ENCODE measurements around the genes ATL2 and MORN2.

GRCh38 chr2:37357508-37357984 is 13.1 kb downstream of the QPCT start:
- RRBS: no CpG with 5 or more reads among the region's 4 CpGs

DNA sequence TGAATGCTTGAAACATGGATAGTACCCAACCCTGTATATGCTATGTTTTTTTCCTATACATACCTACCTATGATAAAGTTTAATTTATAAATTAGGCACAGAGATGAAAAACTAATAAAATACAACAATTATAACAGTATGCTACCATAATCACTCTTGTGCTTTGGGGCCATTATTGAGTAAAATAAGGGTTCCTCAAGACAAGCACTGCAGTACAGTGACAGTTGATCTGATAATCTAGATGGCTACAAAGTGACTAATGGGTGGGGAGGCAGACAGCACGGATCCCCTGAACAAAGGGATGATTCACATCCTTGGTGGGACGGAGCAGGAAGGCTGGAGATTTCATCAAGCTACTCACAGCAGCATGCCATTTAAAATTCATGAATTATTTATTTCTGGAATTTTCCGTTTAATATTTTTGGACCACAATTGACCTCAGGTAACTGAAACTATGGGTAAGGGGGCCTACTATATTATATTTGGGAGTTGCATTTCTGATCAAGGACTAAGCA is 109.2 kb downstream of the CDC42EP3 start:
- RRBS: no CpG with 5 or more reads among the region's 3 CpGs

- RRBS: no CpG with 5 or more reads among the region's 9 CpGs
Measured at GRCh38 chr2:37734887-37735960, 63.8 kb upstream of the CDC42EP3 start.

GRCh38 chr2:37851553-37852024 is 73.5 kb upstream of the RMDN2 start:
- RRBS: no CpG with 5 or more reads among the region's 3 CpGs

DNA sequence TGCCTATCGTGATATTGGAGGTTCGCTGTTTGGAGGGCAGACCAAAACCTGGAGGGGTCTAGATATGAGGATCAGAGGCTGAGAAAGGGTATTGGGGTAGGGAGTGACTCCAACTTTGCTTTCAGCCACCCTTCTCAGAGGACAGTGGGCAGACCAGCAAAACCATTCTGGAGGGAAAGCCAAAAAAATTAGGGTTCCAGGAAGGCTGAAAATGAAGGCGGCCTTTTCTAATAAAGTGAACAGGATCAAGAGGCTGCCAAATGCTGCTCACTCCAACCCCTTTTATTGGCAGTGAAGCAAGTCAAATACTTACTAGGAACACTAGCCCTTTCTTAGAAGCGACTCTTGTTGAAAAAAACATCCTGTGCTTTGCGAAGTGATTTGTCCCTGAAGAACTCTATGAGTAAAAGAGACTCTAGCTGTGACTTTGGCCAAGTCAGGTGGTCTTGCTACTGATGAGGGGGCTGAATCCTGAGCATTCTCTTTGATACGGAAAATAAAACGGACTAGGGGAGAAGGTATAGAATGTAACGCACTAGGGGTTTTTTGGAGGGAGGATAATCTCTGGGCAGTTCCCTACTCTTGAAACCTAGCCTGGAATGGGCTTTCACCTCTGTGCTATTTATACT is 83.7 kb upstream of the CYP1B1 start:
- RRBS: no CpG with 5 or more reads among the region's 8 CpGs

GRCh38 chr2:38244995-38245555 is 132.0 kb downstream of the ATL2 start:
- RRBS: no CpG with 5 or more reads among the region's 5 CpGs

GRCh38 chr2:38376535-38377468 is at the start of gene ATL2:
Gene ATL2, minus strand, starts transcription at chr2:38377273.
- RRBS: under 1% methylated on average over 35 of the region's 126 CpGs

GRCh38 chr2:38534864-38535820 is 67.6 kb downstream of the HNRNPLL start:
- RRBS: no CpG with 5 or more reads among the region's 28 CpGs

DNA sequence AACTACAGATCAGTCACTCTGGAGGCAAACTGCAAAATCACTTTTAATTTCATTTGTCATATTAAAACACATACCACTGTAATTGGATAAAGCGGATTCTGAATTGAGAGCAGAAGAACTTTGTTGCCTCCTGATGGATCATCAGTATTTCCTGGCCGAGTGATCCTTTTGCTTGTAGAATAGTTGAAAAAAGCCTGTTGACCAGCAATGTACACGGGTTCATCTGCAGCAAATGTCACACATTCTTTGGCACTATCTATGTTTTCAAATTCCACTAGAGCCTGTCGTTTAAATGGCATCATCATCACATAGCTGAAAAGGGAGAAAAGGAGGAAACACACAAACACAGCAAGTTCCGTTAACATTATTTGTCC is 17.2 kb downstream of the HNRNPLL start:
- RRBS: no CpG with 5 or more reads among the region's 5 CpGs

- RRBS: under 1% methylated on average over 13 of the region's 45 CpGs
Measured at GRCh38 chr2:38750263-38750796, 831 bp downstream of the SRSF7 start.

- RRBS: no CpG with 5 or more reads among the region's 5 CpGs
Measured at GRCh38 chr2:38861535-38862118, 14.1 kb downstream of the DHX57 start.

- RRBS: 4% methylated on average over 24 of the region's 63 CpGs
Measured at GRCh38 chr2:38875561-38876623, at the start of gene MORN2. Gene MORN2, plus strand, starts transcription at chr2:38875976.

DNA sequence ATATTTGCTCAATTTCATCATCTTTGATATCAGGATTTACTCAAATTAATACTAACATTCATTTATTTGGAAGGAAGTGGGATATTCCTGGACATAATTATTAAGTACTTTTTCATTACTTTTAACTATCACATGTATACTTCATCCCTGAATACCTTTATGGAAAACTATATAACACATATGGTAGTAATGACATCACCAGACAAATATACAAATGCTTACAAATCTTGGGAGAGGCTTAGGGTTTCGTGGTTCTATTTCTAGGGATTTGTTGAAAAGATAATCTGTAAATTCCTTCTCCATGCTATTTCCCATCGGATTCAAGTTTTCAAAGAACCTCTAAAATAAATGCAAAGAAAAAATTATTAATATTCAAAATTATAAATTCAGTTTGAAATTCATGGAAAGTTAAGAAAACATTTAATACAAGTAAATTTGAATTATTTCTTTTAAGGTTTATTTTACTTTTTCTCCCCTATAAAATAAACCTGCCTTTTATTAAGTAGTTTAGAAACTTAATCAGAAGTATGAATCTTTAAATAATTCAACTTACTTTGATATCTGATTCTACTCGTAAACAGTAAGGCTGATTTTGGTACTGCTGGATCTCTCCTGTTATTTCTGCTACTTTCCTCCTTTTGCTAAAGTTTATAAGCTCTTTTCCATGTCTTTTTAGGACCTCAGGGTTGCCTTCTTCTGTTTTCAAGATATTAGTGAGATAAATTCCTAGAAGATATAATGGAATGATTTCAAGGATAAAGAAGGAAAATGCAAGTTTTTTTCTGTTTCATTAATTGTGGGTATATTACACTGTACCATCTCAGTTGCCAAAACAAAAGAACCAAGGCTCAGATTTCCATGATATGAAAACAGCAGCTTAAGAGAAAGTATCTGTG is 107.3 kb downstream of the ARHGEF33 start:
- RRBS: no CpG with 5 or more reads among the region's 3 CpGs

DNA sequence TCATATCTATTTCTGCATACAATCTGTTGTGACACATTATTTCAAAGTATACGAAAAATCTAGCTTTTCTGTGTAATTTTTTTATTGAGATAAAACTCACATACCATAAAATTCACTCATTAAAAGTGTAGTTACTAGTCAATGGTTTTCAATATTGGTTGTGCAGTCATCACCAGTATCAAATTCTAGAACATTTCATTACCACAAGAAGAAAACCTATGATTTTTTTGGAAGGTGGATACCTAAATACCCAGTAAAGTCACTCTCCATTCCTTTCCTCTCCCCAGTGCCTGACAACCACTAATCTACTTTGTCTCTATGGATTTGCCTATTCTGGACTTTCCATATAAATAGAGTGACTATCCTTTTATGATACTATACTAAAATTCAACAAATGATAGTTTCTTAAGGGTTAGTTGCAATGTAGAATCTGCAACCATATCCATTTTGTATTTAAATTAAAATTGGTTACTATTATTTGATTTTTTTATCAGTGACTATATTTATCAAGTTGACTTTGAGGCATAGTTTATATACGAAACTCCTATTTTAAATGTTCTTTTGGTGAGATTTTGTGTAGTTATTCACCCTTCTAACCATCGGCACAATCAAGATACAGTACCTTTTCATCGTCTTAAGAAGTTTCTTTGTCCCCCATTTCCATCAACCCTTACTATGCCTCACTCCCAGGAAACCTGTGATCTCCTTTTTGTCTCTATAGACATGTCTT is 68.9 kb downstream of the SOS1 start:
- RRBS: no CpG with 5 or more reads among the region's 4 CpGs

- RRBS: no CpG with 5 or more reads among the region's 2 CpGs
Measured at GRCh38 chr2:39052529-39052865, 68.4 kb downstream of the SOS1 start.

DNA sequence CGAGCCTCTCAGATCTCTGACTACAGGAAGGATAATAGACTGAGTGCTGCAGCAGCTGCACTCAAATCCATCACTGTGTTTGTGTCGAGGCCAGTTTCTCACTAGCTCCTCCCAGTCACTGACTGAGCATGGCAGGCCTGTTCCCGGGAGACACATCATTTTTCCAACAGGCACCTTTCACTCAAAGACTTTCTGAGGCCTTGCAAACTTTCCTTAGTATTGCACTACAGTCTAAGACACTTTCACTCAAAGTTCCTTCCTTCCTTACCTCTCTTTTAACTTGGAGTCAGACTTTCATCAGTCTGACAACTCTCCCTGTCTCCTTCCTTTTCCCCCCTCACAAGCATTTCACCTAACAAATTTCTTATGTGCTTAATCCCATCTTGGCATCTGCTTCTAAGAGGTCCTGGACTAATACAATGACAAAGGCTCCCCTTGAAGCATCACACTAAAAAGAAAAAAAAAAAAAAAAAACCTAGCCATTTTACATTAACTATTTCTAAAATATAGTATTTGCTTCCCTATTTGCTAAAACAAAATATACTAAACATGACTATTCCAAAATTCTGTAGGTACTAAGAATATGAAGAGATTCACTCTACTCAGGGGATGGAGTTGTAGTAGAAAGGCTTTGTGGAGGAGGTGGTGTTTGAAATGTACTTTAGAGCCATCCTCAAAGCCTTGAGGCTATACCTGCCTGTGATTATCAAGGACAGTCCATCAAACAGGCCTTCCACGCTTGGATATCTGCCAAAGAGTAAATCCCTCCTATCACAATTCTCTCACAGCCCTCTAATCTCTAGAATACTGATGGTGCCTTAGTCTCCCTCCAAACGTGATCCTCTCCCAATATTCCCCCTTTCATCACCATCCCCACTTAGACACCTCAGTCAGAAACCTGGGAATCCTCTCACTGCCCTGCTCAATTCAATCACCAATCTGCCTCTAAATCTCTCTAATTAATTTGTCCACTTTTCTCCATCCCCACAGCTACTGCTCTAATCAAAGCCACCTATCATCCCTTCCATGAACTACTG is 13.3 kb downstream of the SOS1 start:
- RRBS: no CpG with 5 or more reads among the region's 5 CpGs

DNA sequence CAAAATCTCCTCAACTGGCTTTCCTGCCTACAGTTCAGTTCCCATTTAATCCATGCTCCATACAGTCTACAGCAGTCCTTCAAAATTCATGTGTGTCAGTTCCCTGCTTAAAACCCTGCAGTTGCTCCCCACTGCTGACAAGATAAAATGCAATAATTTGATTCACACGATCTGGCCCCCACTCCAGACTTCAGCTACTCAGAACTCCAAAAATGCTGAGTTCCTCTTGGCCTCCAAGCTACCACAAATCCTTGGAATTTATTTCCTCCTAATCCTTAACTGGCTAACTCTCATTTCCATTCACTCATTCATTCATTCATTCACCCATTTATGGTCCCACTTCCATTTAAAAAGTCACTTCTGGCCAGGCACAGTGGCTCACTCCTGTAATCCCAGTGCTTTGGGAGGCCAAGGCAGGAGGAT is 12.6 kb downstream of the SOS1 start:
- RRBS: no CpG with 5 or more reads among the region's 1 CpG

DNA sequence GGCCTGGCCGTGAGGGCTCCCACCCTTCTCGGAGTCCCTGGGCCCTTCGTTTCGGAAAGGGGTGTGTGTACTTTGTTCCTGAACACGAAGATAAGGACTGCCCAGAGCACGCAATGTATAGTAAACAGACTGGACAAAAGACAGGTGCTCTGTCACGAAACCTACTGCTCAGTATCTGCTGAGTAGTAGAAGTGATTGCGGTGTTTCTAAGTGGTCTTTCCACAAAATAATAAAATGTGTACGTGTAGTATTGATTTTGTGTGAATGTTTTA is 371 bp upstream of the SOS1 start:
- RRBS: no CpG with 5 or more reads among the region's 9 CpGs

DNA sequence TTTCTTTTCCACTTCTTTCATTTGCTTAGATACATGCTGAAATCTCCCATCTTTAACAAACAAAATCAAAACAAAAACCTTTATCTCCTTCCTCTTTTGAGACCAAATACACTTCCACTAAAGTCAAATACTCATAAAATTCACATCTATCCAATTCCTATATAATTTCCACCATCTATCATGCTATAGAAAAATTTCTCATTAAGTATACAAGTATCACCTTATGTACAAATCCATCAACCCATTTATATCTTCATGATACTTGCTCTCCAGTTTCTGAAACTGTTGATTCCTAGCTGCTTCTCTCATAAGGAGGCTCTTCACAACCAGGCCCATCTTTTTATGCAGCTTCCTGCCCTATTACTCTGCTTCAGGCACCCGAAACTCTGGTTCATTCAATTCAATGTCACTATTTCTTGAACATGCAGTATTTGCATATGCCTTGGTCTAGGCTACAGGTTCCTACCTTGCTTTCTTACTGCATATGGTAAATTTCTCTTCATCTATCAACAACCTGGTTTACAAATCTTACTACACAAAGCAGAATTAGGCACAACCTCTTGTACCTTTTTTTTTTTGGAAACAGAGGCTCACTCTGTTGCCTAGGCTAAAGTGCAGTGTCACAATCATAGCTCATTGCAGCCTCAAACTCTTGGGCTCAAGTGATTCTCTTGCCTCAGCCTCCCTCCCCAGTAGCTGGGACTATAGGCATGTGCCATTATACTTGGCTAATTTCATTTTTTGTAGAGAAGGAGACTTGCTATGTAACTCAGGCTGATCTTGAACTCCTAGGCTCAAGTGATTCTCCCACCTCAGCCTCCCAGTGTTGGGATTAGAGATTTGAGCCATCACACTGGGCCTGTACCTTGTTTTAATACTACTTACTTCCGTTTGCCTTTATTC is 125.6 kb upstream of the SOS1 start:
- RRBS: no CpG with 5 or more reads among the region's 2 CpGs

- RRBS: no CpG with 5 or more reads among the region's 4 CpGs
Measured at GRCh38 chr2:39469705-39470363, 32.7 kb upstream of the MAP4K3 start.